Neuron (in vitro differentiated cells): ENCODE data around the genes DEGS1 and WDR26.

DNA sequence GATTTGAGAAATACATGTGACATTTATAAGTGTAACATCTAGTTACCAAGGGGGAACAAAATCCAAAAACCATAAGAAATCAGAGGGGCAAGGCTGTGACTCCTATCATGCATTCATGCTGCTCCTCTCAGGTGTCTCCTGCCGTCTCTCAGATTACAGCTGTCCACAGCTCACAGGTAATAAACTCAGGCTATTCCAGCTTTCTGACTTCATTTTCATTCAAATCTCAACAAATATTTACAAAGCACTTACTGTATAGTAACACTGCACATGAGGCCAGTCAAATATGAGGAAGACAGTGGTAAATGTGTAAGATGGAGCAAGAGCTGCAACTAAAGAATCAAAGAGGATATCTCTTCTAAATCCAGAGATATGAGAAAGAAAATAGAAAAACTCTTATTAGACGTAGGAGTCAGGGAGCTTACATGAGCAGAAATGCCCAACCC lies 50.2 kb upstream of the FBXO28 start:
- PRO-cap, result no peak

GRCh38 chr1:224182057-224183387 lies at the start of gene DEGS1:
Gene DEGS1 (plus strand): TSS chr1:224183240.
- PRO-cap, result bidirectional peak, plus-strand start at chr1:224183240, minus-strand start at chr1:224183100

- PRO-cap, result no peak
These were observed 30.2 kb downstream of the WDR26 start for GRCh38 chr1:224404376-224404772.

GRCh38 chr1:224434462-224434628 lies 252 bp downstream of the WDR26 start:
- PRO-cap, result no peak

DNA sequence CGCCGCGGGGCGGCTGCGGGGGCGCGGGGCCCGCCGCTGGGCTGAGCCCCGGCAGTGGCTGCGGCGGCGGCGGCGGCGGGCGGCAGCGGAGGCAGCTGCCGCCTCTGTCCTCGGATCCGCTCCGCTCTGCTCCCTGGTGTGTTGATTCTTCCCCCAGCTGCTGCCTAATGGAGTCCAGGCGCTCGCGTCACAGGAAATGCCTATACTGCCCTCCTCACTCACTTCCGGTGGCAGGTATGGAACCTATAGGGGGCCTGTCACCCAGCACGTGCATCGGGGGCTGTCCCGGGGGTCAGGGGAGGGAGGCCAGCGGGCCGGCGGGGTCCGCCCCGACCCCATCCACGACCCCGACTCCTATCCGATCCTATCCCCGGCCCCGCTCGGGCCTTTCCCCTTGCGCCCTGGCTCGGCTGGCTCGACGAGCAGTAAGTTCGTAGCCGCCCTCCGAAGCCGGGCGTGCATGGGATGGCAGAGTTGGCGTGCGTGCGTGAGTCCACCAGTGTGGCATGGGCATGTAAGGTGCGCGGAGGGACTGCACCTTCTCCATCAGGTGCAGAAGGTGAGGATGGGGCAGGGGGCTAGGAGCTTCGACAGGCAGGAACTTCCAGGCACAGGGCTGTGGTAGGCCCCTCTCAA lies at the start of gene WDR26:
Gene WDR26, minus strand, starts transcription at position 169 of the 636 bp plus-strand sequence.
- PRO-cap, result bidirectional peak, plus-strand start at position 221 of the sequence, minus-strand start at position 128 of the sequence

- PRO-cap, result unidirectional peak, plus-strand start at chr1:224733519
These were observed 117.2 kb downstream of the CNIH3 start for GRCh38 chr1:224733203-224733830.

- PRO-cap, result no peak
These were observed 120.6 kb downstream of the CNIH3 start for GRCh38 chr1:224736685-224737232.

- PRO-cap, result no peak
These were observed 11.8 kb downstream of the LBR start for GRCh38 chr1:225416153-225416367.

DNA sequence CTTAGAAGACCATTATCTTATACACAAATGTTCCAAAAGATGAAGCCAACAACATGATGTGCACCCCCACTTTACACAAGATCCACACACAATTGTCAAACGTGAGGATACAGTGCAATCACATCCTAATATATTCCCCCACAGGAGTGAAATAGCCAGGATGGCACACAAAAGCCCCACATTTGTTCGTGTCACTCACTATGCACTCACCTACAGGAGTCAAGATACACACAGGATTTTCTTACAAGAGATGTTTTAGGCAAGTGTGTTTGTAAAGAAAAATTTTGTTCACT lies 1.8 kb downstream of the LBR start:
- PRO-cap, result no peak

GRCh38 chr1:225428505-225429217 lies 823 bp upstream of the LBR start:
- PRO-cap, result bidirectional peak, plus-strand start at chr1:225428677, minus-strand start at chr1:225428624

DNA sequence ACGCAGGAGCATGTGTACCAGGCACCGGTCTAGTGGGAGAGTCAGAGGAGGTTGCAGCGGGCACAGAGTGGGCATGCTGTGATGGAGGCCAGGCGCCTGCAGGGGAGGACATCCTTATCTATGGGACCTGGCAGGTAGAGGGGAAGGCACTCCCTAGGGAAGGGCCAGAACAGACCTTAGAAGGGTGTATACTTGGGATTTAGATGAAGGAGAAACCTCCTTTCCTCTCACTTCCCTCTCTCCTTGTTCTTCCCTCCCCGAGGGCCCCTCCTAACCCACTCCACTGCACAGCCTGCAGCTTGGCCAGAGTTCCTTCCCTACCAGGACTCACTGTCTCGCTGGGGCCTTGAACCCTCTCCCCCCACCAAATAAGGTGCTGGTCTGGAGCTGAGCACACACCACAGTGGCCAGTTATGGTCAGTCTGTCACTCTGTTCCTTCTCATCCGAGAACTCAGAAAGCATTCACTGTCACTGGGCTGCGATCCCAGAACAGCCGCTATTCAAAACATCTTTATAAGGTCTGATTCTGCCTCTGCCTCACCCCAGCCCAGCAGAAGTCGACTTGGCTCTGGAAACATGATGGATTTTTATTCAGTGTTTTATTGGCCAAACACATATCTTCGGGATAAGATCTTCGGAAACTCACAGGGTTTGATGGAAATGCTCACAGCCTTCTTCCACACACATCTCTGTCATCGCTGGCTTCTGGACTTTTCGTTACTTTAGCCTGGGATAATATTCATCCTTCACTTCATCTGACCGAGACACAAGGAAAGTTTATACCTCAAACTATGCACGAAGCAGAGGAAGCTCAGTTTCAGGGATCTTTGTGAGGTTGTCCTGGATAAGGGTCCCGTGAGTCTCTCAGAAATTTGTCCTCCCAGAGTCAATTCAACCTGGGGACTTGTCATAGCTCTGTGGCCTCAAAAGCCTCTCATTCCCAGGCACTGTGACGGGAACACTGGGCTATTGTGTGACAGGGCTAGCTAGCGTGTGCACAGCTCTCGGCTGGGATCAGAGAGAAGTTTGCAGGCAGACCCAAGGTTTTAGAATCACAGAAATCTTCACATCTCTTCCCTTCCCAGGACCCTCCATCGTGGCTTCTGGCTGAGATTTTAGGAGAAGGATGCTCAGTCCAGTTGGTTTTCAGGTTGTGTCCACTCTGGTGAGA lies 20.0 kb upstream of the LBR start:
- PRO-cap, result no peak

DNA sequence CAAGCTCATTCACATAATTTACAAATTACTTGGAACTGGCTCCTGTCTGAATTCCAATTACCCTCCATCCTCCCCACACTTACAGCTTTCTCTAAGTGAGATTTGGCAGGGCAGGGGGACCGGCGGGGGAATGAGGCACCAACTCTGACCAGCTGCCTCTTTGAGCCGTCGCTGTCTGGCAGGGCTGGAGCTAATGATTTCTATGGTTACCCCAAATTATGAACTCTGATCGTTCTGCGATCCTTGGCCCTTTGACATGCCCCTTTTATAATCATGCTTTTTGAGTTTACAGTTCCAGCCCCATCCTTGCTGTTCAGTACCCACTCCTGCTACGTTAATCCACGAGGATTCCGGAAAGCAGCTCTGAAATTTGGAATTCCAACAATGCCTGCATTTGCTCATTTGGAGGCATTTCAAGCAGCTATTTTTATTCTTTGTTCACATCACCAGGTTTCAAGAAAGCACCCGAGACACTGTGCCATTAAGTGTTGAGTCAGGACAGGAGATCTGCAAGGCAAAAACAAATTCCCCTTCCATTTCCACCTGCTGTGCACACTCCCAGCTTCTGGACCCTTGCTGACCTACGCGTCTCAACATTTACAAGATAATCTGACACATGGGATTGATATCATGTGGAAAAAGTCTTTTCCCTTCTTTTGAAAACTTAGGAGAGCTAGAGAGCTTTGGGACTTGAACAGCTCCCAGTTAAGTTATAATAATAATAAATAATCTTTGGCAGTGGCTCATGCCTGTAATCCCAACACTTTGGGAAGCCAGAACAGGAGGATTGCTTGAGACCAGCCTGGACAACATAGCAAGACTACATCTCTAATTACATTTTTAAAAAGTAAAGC lies 54.8 kb upstream of the LBR start:
- PRO-cap, result no peak

GRCh38 chr1:225514429-225514868 lies 86.6 kb upstream of the LBR start:
- PRO-cap, result no peak

- PRO-cap, result no peak
These were observed 96.7 kb upstream of the LBR start for GRCh38 chr1:225524562-225524951.

DNA sequence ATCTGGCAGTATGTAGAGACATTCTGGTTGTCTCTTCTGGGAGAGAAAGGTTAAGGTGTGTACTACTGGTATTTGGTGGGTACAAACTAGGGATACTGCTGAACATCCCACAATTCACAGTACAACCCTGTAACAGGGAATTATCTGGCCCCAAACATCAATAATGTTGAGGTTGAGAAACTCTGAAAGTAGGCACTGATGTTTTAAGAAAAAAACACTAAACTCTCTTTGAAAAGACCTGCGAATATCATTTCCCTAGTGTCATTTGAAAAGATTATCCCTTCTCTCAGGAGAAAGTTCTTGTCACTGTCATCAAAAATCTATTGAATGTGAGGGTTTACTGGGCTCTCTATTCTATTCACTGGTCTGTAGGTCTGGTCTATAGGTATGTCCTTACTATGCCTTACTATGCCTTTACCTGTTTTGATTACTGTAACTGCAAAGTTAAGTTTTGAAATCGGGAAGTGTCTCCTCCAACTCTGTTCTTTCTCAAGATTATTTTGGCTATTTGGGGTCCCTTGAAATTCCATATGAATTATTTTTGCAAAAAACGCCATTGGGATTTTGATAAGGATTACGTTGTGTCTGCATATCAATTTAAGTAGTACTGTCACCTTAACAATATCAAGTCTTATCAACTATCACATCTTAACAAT lies 18.4 kb downstream of the ENAH start:
- PRO-cap, result no peak

DNA sequence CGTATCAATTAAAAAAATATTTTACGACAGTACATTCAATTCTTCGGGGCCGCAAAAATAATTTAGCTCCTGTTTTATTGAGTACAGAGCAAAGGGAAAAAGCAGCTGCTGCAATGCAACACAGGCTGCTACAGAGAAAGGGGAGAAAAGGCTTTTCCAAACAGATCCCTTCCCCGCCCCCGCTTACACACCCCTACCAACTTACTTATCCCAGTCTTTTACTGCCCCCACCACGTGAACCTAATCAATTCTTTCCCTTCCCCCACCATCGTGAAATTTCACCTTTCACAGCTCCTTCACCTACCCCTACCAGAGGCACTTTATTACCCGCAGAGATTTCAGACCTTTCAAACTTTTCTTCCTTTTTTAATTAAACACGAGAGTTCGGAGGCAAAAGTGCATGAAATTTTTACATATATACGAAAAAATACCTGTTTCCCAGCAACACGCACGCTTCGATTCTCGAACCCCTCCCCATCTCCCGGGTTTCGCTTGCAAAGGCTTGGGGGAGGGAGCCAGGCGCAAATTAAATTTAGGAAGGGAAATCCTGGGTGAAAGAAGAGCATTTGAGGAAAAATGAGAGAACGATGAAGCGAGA lies 937 bp downstream of the ENAH start:
- PRO-cap, result bidirectional peak, plus-strand start at position 422 of the sequence, minus-strand start at position 132 of the sequence

GRCh38 chr1:225657469-225657994 lies 4.6 kb upstream of the ENAH start:
- PRO-cap, result no peak

DNA sequence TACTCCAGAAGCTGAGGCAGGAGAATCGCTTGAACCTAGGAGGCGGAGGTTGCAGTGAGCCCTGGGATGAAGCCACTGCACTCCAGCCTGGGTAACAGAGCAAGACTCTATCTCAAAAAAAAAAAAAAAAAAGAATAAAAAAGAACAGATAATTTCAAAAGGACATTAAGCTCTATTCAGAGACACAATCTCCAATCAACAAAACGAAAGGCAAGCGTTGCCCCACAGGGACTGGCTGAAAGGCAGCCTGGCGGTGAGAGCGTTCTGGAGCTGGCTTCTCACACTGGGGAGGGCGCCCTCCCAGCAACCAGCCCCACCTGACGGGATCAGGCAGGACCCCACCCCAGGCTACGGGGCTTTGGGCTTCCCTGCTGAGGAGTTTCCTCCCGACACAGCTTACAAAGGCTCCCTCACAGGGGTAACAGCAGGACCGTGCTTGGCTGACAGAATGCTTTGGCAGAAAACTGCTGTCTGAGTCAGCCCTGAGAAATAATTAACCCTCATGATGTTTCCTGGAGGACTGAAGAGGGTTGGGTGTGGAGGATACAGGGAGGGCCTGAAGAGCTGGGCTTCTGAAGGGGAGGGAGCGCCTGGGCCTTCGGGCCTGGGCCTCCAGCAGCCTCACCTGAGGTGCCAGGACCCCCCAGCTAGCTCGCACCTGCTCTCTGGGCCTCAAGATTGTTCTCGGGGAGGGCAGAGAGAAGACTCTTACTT lies 30.9 kb upstream of the SRP9 start:
- PRO-cap, result unidirectional peak, plus-strand start at position 227 of the sequence; bidirectional peak, plus-strand start at position 346 of the sequence, minus-strand start at position 450 of the sequence

DNA sequence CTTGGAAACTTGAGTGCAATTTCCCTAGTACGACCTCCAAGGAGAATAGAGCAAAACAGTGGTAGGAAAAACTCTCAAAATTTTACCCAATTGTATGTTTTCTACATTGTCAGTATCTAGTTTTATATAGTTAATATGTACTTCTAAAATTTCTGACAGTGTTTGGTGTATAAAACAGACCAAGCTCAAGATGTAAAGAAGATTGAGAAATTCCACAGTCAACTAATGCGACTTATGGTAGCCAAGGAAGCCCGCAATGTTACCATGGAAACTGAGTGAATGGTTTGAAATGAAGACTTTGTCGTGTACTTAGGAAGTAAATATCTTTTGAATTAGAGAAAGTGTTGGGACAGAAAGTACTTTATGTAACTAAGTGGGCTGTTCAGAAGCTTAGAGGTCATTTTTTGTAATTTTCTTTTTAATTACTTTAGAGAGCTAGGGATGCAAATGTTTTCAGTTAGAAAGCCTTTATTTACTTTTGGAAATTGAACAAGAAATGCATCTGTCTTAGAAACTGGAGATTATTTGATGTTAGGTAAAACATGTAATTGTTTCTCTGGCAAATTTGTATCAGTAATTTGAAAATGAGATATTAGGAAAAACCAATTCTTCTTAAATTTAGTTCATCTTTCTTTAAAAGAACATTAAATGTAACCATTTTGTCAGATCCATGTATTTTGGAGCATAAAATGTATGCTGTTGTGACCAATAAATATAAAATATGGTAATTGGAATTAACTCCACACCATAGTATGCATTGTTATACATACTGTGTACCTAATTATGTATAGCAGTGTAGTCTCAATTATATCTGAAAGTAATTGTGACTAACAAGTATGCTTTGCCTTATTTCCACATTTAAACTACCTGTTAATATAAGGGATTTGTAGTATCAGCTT lies 11.7 kb downstream of the SRP9 start:
- PRO-cap, result no peak

GRCh38 chr1:225819384-225819872 lies 9.5 kb downstream of the EPHX1 start:
- PRO-cap, result no peak